ENCODE measurements around a stretch of chr2.

DNA sequence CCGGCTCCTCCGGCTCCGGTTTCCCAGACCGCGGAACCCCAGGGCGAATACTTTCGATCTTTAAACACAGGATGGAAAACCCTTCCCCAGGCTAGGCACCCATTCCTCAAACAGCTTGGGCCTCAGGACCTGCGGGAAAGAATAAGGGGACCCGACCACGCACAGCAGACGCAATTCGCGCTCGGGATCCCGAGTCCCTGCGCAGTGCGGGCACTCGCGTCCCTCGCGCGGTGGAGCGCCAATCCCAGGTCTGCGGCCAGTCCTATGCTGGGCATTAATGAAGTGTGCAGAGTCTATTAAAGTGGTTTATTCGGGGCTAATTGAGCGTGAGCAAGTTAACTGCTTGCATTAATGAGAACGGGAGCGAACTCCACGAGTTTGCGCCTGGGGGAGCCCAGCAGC is 1.9 kb downstream of the OSR1 start:
- PRO-cap: no peak

- PRO-cap: unidirectional peak, minus-strand start at chr2:19361793
Observed at GRCh38 chr2:19361384-19362050, 3.1 kb upstream of the OSR1 start.

- PRO-cap: unidirectional peak, minus-strand start at chr2:19540860
Observed at GRCh38 chr2:19540610-19541235, 182.3 kb upstream of the OSR1 start.

DNA sequence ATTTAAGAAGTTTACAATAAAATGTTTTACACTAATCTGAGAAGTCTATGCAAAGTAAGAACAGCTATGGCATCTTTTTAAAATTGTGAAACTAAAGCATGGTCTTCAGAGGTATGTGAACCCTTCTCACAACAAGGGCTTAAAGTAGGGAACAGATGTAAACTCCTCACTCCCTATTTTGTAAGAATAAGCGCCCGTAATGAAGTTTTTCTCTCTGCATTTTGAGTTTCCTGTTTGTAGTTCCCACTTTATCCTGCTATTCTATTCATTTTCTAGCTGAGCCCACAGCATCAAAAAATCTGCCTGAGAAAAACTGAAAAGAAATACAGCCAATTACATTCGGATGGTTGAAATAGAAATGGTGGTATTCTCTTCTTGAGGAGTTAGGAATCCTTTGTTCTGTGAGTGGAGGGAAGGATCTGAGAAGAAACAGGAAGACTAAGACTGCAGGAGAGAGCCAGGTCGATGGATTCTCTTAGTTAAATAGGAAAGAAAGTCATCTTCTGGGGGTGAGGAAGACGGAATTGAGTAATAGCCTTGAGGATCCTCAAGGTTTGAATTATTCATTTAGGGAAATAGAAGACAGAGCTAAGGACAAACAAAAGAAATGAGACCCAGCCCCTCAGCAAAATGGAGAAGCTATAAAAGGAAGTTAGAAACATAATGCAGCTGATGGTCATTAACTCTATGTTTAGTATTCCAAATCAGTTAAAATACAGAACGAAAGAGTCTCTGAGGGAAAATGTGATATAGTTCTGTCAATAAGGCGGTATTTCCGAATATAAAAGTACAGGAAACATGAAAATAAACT is 1.9 kb downstream of the LAPTM4A start:
- PRO-cap: no peak

DNA sequence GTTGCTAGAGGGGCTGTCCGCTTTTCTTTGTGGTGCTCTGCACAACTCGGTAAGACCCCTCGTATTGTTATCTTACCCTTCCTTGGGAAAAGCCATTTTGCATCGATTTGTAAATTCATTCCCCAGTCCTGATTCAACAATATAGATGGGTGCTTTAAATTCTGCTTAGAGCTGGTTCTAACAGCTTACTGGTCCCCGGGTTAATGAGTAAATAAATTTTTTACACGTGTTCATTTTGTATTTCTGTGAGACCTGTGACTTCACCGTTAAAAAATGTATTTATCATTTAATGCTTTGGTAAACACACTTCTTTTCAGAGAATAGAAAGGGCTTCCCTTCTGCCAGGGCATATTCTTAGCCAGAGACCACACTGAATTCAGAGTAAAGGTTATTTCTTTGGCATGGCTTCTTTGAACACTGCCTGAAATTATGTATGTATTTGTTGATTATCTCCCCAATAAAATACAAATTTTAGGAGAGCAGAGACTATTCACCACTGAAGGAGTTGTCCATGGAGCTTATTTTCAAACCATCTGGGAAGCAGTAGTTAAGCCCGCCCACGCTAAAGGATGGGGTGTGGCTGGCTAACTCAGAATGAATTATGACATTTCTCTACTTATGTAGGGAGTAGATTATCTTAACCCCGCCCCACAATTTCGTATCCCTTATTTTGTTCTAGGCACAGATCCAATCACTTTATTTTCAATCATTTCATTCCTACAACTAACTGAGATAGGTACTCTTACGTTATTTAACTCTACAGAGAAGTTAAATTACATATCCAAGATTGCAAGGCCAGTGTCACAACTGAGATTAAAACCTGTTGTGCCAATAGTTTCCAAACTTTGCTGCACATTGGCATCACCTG is 1.3 kb upstream of the LAPTM4A start:
- PRO-cap: no peak

DNA sequence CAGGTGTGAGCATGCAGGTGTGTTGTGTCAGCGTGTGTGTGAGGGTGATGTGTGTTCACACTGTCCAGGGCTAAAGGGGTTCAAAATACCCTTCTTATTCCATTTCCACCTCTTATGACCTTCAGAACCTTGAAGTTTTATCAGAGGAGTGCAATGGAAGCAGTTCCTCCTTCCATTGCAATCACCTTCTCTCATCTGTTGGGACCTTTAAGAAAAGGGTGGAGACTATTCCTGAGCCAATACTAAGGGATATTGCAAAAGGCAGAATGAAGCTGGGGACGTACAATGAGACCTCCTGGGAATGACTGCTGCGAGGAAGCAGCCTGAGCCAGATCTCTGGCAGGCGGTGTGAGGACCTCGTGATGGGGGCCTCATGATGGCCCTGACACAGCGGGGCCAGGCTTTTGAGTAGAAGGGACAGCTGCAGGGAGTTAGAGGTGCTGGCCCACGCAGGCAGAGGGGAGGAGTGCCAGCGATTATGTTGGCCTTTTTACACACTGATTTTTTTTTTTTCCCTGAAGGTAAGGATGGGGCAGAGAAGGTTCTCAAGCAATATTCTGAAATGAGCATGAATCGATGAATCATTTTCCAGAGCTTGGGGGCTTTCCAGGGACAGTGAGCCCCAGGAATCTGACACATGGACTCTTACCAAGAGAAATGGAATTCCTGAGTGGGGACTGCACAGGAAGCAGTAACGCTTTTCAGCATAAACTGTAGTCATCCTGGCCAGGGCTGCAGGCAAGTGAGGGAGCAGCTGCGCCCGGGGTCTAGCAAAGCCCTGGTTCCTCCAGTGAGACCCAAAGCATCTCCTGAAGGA is 40.0 kb upstream of the LAPTM4A start:
- PRO-cap: no peak

GRCh38 chr2:20121942-20122642 is 70.7 kb upstream of the LAPTM4A start:
- PRO-cap: no peak

- PRO-cap: bidirectional peak, plus-strand start at chr2:20186695, minus-strand start at chr2:20186599
Observed at GRCh38 chr2:20186198-20186842, 38.6 kb downstream of the SDC1 start.

DNA sequence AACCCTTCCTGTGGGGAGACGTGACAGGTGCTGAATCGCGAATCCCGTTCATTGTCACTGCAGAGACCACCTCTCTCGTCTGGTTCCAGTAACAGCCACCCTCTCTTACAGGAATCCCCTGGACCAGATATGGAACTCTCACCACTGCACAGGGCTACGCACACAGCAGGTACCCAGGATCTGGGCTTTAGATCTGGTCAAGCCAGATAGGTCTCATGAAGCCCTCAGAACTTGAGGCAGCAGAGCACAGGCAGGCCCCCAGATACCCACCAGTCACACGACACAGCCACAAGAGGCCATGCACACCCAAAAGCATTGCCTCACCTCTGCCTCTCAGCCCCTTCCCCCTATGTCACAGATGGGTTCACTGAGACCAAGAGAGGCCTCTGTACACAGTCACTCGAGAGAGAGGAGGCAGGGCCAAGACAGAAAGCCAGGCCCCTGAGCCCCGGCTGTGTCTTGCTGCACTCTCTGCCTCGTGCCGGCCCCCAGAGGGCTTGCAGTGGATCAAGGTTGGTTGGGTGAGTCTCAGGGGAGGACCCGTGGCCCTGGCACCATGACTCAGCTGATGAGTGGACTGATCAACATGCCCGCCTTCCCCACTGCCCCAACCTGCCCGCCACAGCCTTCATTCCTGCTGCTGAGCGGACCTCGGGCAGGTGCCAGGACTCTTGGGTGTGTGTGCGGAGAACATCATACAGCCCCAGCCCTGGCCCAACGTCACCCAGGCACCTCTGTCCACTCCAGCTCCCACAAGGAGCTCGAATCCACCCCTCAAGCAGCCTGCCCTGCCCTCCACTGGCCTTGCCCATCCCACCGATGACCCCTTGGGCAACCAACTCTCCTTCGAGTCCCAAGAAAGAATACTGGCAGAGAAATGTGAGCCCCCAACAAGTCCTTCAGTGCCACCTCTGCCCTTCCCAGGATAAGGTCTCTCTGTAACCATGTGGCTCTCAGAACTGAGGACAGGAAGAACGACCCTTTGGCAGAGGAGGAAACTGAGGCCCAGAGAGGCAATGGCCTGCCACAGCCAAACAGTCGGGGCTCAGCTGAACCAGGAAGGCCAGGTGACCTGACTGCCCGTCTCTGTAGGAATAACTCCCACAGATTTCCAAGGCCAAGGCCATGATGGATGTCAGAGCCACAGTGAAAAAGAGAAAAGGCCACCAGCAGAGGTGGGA is 7.4 kb downstream of the SDC1 start:
- PRO-cap: no peak

GRCh38 chr2:20235961-20236498 is 11.1 kb upstream of the SDC1 start:
- PRO-cap: no peak

GRCh38 chr2:20327185-20327583 is 23.5 kb downstream of the PUM2 start:
- PRO-cap: no peak

GRCh38 chr2:20333621-20334522 is 16.8 kb downstream of the PUM2 start:
- PRO-cap: no peak

- PRO-cap: bidirectional peak, plus-strand start at chr2:20438776, minus-strand start at chr2:20438560
Observed at GRCh38 chr2:20438440-20439121, 8.3 kb upstream of the RHOB start.

GRCh38 chr2:20439122-20439923 is 7.6 kb upstream of the RHOB start:
- PRO-cap: unidirectional peak, minus-strand start at chr2:20439294; bidirectional peak, plus-strand start at chr2:20439819, minus-strand start at chr2:20439637

GRCh38 chr2:20450138-20451142 is 3.6 kb downstream of the RHOB start:
- PRO-cap: unidirectional peak, plus-strand start at chr2:20450307; bidirectional peak, plus-strand start at chr2:20450682, minus-strand start at chr2:20450405; bidirectional peak, plus-strand start at chr2:20450826, minus-strand start at chr2:20450711

DNA sequence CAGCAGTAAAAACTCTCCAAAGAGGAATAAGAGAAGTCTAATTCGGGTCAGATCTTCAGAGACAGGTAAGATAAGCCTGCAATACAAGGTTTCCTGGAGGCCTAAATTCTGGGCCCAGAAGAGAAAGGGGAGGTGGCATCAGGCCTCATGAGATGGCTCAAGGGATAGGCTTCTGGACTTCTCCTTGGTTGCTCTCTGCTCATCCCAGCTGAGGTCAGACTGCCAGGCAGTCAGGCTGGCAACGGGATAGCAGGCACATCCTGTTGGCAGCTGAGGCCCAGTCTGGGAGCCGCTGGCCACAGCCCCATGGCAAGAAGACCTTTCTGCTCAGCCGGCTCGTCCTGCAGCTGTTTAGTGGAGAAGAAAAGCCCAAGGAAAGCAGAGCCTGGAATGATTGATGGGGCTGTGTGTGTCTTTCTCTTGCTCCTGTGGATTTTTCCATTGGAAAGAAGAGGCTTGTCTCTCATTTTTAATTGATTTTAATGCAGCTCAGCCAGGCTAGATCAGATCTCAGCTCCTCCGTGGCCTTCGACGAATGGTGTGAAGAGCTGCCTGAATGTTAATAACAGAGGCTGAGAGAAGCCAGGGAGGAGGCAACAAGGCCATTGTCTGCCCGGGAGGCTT is 99.6 kb downstream of the HS1BP3 start:
- PRO-cap: no peak

DNA sequence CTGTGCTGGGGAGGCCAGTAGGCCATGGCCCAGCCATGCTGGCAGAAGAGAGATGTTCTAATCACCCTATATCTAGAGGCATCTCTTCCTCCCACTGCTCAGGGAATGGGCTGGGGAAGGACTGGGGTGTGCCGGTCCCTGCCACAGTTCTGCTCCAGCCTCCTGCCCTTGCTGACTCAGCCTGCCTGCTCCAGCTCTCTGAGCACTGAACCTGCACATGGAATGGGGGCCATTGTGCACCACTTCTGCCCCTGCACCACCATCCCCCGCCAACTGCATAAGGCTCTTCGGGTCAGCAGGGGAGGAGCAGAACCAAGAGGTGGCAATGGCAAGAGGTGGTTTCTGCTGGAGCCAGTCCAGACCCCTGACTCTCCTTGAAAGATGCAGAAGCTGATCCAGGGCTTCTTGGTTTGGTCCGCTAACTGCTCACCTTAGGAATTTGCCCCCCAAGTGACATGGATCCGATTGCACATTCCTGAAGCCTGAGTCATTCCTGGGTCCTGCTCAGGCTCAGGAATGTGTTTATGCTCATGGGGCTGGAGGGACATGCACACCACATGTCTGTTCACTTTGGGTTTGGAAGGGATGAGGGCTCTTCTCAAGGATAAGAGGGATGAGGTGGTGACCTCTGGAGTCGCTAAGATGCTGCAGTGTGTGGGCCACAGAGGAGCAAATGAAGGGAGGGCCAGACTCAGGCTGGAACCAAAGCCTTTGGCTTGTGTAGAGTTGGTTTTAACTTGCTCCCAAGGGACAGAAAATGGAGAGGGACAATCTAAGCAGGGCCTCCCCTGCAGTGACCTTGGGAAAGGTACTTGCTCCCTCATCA is 66.5 kb downstream of the HS1BP3 start:
- PRO-cap: no peak

GRCh38 chr2:20649412-20649825 is 1.5 kb downstream of the HS1BP3 start:
- PRO-cap: no peak

DNA sequence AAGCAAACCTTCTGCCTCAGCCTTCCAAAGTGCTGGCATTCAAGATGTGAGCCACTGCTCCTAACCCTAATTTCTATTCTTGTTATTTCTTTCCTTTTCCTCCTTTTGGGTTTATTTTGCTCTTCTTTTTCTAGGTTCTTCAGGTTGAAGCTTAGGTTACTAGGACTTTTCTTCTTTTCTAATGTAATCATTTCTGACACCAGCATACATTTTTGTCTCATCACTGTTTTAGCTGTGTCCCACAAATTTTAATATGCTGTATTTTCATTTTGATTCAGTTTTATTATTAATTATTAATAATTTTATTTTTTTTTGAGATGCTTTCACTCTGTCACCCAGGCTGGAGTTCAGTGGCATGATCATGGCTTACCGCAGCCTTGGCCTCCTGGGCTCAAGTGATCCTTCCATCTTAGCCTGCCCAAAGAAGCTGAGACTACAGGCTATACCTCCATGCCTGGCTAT is 66.0 kb downstream of the GDF7 start:
- PRO-cap: no peak

DNA sequence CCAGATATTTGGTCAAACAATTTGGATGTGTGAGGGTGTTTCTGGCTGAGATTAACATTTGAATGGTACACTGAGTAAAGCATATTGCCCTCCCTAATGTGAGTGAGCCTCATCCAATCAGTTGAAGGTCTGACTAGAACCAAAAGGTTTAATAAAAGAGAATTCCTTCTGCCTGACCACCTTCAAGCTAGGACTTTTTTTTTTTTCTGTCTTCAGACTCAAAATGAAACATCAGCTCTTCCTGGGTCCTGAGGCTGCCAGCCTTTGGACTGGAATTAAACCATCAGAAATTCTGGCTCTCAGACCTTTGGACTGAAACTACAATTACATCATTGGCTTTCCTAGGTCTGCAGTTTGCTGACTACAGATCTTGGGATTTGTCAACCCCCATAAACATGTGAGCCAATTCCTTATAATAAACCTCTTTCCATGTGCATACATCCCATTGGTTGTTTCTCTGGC is 65.3 kb downstream of the LDAH start:
- PRO-cap: no peak

Data from left colon (tissue), 1 donor.